Mesothelial cell of epicardium (in vitro differentiated cells): Measurements from ENCODE around the genes BRPF1 and CRELD1.

GRCh38 chr3:8500192-8501238 lies 1.1 kb upstream of the LMCD1 start:
- PRO-cap: no peak

GRCh38 chr3:8710380-8710525 lies 23.3 kb upstream of the CAV3 start:
- PRO-cap: no peak

DNA sequence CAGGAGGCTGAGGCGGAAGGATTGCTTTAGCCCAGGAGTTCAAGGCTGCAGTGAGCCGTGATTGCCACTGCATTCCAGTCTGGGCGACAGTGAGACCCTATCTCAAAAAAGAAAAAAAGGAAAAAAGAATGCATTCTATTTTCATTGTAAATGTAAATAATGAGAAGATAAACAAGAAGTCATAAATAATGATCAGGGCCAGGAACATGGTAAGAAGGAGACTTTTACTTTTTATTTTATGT lies 3.2 kb downstream of the RAD18 start:
- PRO-cap: no peak

DNA sequence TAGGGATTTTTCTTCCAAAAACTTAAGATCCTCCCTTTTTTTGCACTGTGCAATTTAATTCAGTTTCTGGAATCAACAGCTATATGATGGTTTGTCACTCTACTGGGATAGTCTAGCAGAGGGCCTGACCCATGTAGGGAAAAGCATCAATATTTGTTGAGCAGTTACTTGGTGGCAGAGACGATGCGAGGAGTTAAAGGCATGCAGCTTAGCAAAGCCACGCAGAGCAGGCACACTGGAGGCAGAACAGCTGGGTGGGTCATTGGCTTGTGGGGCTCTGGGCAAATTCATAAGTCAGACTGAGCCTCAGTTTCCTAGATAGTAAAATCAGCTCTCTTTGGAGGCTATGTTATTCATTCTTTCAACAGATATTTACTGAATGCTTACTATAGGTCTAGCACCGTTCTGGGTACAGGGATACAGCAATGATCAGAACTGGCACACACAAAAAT lies 449 bp upstream of the SRGAP3 start:
- PRO-cap: no peak

DNA sequence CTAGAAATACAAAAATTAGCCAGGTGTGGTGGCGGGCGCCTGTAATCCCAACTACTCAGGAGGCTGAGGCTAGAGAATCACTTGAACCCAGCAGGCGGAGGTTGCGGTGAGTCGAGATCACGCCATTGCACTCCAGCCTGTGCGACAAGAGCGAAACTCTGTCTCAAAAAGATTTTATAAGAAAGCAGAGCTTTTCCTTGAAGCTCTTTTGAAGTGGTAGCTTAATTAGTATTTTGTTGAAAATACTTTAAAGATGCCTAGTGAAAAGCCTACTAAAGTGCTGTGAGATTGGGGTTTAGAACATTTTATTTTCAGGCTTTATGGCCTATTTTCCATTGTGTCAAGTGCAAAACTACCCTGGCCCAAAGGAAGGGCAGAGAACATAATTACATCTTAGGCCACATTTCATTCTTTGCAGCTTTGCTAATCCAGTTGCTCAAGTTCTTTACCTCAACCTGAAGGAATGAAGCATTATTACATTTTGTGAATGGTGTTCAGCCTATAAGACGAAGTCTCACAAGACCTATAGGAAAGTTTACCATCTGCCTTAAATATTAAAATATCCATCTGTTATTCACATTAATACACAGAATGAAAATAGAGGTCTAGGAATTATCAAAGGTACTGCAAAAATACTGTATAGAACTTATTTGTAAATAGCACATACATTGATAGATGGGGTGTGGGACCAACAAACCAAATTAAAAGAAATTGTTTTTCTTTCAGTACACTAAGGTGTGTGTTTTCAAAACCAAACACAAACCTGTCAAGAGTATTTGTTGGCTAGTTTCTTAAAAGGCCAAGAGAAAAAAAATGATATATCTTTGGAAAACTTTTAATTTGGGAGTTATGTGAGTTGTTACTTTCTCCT lies 12.2 kb upstream of the SETD5 start:
- PRO-cap: no peak

DNA sequence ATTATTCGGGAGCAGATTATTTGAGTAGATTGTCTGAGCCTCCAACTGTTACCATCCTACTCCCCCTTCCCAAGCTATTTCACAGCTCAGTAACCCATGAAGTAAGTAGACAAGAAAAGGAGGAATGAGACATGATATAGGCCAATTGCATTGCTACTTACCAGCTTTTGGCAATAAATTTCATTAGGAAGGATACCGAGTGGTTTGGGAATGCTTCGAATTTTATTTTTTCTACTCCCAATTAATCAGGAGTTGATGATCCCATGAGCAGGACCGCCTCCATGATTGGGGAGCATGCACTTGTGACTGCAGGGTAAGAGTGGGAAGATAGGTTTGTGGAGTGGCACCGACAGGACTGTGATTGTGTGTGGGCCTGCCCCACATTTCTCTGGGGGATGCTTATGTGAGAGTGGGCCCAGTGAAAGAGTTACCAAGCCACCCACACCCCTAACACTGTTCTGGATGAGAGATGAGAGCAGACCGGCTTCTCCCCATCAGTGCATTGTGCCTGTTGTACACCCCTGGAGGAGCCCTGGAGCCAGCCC lies 76.8 kb downstream of the LHFPL4 start:
- PRO-cap: no peak

DNA sequence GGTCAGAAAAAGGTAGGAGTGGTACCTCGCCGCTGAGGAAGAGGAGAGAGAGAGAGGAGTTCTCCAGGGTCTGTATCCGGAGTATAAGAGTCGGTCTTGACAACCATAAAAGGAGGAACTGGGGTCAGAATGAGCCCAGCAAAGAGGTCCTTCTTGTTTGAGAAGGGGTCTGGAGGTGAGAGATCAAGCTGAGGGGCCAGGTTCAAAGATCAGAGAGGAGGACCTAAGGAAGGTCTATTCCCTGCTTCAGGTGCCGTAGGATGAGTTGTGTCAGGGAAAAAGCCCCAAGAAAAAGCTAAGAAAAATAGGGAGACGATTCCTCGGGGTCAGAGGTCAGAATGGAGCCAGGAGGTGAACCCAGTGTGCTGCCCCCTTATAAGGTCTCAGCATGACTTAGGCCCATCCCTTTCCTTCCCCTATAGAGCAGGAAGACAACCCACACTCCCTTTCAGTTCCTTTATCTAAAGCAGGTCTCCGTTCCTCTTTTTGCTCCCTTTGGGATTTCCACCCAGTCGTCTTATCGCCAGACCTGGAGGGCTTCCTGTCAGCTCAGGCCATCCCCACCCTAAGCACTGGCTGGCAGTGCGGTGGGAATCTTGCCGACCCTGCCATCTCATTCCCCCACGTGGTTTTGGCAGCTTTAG lies 633 bp downstream of the MTMR14 start:
- PRO-cap: no peak

- PRO-cap: no peak
Observed at GRCh38 chr3:9715693-9716142, 12.1 kb downstream of the CPNE9 start.

DNA sequence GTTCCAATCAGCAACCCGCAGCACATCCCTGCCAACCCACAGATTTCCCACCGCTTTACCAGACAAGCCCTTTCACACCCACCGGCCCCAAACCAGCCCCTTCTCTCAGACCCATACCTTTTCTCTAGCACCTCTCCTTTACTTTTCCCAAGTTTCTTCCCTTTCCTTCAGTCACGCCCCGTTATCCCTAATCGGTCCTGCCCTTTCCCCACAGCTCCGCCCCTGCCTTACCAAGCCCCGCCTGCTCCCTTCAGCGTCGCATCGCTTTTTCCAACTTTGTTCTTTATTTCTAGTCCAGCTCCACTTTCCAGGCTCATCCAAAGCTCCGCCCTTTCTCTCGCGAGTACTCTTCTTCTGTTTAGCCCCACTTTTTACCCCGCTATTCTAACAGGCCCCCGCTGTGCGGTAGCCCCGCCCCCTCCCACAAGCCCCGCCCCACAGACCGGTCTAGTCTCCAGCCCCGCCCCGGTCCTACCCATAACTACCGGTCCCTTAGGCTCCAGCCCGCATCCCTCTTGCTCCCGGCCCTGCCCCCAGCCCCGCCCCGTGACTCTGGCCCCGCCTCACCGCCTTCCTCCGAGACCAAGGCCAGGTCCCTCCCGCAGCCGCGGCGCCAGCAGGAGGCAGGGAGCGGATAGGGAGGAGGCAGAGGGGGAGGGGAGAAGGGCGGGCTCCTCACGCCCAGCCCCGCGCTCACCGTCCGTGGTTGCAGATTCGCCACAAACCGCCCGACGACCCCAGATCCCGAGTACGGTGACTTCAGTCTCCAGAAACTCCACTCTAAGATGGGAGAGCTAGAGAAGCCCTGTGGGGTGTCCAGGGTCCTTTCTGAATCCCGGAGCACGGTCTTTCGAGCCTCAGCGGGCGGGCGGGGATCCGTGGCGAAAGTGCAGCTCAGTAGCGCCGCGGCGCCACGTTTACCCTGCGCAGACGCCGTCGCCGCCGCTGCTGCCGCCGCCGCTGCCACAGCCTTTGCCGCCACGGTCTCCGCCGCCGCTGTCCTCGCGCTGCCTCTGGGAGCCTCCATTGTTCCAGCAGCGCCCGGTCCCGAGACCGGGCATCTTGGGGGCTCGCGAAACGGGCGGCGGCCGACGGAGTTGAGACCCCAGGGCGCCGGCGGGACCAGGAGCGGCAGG lies at the start of gene BRPF1:
BRPF1 (plus strand) TSS at position 920 of the 1,136 bp plus-strand sequence.
- PRO-cap: bidirectional peak, plus-strand start at position 478 of the sequence, minus-strand start at position 339 of the sequence

DNA sequence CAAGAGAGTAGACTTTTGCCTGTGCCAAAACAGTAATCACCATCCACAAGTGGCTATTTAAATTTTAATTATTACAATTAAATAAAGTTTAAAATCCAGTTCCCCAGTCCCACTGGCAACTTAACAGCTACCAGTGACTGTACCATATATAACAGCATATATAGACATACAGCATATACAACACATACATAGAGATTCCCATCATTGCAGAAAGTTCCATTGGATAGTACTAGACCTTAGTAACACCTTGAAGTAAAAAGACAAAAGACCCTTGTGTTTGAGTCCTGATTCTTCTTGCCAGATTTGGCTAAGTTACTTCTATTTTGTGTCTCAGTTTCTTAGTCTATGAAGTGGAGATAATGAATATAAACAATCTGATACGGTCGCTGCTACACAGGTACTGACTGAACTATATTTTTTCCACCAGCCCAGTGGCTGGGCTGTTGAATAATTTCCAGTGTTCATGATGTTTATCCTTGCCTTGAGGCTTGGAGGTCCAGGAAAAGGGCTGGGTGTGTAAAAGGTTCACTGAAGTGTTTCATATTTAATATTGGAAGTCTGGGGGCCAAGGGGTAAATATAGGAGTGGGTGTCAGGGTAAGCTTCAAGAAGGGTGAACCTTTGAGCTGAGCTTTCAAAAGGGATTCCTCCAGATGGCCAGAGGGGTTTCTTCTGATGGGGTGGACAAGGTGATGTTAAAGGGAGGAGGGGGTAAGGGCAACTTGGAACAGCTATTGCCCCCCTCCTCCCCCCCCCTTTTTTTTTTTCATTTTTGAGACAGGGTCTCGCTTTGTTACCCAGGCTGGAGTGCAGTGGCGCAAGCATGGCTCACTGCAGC lies 2.4 kb upstream of the TTLL3 start:
- PRO-cap: no peak

- PRO-cap: no peak
Observed at GRCh38 chr3:9932544-9933230, 947 bp upstream of the CRELD1 start.

DNA sequence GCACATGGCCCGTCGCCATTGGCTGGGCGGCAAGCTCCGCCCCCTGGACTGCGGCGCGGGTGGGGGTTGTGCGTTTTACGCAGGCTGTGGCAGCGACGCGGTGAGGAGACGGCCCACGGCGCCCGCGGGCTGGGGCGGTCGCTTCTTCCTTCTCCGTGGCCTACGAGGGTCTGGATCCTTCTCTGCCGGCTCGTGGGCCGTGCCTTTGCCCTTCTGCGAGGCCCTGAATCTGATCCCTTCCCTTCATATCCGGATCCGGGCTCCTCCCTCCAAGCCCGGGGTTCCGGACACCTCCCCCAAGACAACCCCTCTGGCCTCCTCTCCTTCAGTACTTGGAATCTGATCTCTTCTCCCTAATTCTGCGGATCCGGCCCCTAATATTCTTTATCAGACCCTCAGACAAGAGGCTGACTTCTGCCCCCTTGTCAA lies at the start of gene CRELD1:
CRELD1 (plus strand) TSS at position 82 of the 429 bp plus-strand sequence.
- PRO-cap: bidirectional peak, plus-strand start at position 73 of the sequence, minus-strand start outside the sequence

DNA sequence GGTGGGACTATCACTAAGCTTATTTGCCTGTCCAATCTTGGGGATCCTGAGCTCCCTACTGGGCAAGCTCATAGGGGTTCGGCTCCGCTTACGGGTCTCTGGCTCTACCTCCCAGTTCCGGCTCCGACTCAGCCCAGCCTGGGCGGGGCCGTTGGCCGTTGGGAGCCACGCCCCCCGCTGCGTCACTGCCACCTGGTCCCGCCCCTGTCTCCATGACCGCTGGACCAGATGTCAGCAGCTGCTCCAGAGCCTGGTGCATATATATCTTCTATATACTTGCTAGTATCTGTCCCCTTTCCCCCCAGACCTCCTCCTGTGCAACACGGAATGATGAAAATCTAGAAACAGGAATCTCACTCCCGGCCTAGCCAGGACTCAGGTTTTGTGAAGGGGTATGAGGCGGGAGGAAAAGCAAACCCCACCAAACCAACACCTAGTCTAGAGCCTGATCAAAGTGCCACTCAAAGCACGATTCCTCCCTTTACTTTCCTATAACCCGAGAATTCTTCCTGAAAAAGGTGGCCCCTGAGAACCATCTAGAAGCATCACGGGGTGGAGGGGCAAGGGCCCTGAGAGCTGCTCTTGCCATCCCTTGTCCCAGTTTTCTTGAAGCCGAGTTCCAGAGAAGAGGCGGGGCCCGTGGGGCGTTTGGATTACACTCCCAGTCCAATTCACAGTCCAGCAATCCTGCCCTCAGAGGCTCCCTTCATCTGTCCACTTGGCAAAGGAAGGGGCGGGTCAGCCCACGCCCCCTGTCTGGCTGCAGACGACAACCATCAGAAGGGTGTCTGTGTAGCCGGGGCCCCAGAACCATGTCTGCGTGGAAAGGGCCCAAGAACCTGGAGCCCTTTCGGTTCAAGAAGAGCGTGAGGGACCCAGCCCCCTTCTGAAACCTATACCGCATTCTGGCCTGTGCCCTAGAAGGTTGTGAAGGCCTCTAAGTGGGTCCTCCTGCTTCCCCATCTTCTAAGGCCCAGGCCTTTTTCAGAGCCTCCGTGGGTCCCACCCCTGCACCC lies 16.9 kb upstream of the FANCD2 start:
- PRO-cap: unidirectional peak, minus-strand start at position 130 of the sequence

- PRO-cap: unidirectional peak, minus-strand start at chr3:10011177
Observed at GRCh38 chr3:10010723-10011622, 15.3 kb upstream of the FANCD2 start.

DNA sequence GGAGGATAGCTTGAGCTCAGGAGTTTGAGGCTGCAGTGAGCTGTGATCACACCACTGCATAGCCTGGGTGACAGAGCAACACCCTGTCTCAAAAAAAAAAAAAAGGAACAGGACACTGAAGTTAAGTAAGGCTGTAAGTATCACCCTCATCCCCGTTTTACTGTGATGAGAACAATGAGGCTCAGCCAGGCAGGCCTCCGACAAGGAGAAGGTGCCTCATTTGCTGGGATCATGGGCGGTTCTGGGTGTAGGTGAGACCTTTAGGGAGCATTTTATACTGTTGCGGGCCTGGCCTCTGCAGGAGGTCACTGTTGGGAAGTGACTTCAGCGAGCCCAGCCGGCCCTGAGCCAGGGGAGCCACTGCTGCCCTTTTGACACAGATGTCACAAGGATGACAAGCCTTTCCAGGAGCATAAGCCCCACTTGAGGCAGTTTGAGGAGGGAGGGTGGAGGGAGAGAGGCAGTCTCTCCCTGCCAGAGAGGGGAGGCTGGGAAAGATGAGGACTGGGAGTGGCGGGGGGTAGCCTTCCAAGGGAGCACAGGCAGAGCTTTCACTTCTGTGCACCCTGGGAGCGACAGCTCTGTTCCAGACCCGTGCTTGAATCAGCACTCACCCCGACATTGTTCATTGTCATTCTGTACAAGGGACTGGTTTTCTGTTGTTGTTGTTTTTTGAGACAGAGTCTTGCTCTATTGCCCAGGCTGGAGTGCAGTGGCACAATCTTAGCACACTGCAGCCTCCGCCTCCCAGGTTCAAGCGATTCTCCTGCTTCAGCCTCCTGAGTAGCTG lies 30.9 kb downstream of the IRAK2 start:
- PRO-cap: no peak

DNA sequence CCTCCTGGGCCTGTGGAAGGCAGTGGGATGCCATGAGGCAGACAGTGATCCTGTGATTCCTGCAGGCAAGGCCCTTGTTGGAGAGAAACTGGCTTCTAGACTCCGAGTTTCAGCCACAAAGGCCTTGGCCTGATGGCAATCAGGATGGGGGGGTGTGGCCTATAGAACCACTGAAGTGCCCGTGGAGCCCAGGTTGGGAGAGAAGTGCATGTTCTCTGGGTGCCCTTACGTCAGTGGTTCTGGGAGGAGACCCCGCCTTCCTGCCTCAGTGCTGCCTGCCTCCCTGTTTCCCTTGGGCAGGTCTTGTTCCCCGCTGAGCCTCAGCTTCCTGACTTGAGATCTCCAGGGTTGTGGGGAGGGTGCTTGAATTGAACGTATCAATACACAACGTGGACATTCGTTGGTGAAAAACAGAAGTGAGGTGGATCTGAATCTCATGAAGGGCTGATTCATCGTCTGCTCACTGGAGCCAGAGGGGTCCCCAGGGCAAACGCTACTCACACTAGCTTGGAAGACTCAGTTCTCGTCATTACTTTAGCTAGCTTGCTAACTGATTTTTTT lies 31.8 kb downstream of the IRAK2 start:
- PRO-cap: no peak

DNA sequence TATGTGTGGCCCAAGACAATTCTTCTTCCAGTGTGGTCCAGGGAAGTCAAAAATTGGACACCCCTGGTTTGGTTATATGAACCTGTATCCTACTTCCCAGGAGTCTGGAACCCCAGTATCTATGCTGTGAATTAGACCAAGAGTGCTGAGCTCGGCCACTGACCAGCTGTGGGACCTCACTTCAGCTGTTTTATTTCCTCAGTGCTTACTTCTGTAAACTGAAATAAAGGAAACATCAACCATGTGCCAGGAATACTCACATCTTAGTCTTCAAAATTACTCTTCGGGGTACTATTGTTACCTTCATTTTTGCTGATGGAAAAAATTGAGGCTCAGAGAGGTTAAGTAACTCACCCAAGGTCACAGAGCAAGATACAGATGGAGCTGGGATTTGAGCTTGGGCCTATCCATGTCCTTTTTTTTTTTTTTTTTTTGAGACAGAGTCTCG lies 35.9 kb upstream of the TATDN2 start:
- PRO-cap: no peak

- PRO-cap: bidirectional peak, plus-strand start at chr3:10248472, minus-strand start at chr3:10248257
Observed at GRCh38 chr3:10248038-10248305, 287 bp upstream of the TATDN2 start.

- PRO-cap: no peak
Observed at GRCh38 chr3:10290076-10290295, 2.8 kb downstream of the GHRL start.

DNA sequence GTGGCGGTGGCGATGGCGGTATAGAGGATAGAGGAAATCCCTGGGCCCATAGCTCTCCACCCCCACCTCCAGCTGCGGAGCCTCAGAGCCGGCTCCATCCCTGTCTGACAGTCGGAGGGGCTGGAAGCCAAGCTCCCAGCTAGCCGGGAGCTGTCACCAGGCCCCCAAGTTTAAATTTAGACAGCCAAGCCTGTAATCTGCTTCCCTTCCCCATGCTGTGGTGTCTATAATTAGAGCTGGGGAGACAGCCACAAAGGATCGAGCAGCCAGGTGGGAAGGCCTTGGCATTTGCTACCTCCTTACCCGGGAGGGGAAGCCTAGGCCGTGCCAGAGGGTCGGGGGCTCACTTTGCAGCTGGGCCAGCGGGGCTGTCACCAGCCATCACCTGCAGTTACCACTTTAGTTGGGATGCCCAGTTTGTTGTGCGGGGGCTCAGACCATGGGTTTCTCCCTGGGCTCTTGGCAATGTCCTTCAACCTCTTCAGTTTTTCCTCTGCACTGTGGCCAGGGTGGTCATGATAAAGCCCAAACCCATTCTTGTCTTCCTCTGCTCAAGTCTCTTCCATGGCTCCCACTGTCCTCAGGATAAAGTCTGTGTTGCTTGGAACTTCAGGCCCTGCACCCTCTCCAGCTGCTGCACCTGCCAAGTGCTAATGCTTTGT lies 56.4 kb upstream of the SEC13 start:
- PRO-cap: no peak